Penis (tissue), 1 donor: ENCODE measurements around a stretch of chr5.

DNA sequence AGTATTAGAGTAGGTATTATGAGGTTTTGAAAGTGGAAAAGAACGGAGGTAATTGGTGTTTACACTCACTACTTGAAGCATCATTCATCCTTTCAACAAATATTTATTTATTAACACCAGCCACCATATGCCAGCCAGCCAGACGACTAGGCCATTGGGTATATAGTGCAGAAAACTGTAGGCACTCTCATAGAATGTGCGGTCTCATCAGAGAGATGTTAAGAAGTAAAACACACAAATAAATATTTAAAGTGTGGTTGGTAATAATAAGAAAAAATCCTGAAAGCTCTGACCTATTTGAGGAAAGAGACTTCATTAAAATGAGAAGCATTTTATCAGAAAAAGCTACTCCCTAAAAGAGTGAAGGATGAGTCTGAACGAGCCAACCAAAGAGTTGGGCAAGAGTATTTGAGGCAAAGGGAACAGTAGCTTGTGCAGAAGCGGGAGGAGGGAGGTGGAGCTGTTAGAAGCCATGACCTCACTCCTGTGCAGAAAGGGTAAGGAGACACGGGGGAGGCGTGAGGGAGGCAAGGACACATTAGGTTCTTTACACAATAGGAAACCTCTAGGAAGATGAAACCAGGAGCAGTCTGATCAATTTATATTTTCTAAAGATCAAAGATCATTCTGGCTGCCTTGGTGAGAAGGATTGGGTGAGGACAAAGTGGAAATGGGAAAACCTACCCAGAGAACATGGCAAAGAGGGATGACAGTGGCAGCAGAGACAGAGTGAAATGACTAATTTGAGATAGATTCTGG lies 29.4 kb downstream of the SH3RF2 start:
- PRO-cap = no peak

DNA sequence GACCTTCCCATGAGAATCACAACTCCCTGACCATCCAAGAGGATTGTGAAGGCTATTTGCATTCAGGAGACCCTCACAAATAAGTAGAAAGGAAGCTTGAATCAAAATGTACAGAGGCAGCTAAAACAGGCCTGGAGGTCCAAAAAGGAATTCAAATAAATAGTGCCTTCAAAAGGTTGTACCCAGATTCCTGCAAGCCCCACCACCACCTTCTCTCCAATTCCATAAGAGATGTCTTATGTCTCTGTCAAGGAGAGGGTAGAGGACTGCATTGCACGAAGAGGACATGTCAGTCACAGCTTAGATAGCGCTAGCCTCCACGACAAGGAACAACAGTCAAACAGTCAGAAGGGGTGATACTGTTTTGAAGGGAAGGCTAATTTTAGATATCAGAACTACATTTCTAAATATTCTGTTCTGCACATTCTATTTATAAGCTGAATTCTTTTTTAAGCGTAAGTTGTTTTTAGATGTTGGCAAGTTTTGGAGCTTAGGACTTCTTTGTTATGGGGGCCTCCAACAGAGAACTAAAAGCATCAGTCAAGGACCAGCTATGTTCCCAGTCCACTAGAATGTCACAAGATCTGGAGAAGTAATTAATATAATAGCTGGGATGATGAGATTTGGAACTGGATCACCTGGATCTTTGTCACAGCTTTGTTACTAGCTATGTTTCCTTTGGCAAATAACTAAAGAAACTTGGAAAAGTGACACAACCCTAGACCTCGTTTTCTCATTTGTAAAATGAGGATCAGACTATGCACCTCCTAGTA lies 34.1 kb downstream of the PLAC8L1 start:
- PRO-cap = no peak

DNA sequence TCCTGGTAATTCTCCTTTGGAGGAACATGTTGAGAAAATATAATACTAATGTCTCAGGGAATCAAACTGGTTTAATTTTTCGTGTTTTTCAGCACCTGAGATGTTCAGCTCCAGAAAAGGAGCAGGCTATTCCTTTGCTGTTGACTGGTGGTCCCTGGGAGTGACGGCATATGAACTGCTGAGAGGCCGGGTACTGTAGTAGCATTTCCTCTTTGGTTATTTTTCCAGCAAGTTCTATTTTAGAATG lies 126.5 kb downstream of the STK32A start:
- PRO-cap = no peak

- PRO-cap = no peak
Observed at GRCh38 chr5:147486847-147487541, 22.9 kb downstream of the DPYSL3 start.

- PRO-cap = bidirectional peak, plus-strand start at chr5:147509223, minus-strand start at chr5:147508949
Observed at GRCh38 chr5:147508822-147509759, 777 bp downstream of the DPYSL3 start.

DNA sequence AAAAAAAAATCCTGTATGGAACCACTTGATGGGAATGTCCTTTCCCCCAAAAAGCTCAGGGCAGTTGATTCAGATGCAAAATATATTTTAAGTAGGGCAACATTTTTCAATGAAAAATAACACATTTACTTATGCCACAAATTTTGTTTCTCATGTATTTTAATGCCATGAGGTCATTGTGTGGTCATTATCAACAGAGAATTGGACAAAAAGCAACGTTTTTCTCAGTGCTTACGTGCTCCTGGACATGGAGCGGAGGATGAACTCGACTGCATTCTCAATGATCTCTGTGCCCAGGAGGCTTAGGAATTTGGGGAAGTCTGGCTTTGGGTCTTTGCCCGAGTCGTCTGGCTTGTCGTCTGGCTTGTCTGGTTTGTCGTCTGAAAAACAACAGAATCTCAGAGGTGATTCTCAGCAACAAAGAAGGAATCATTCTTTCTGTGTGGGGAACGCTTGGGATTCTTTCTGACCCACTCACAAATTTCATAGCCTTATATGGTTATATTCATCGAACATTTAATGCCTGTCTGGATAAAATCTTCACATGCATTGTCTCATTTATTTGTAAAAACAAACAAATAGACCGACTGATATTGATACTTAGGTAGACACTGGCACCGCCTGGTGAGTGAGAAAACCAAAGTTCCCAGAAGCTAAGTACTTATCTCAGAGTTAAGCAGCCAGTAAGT lies 4.8 kb downstream of the C5orf46 start:
- PRO-cap = no peak

- PRO-cap = no peak
Observed at GRCh38 chr5:148086159-148086632, 22.4 kb downstream of the SPINK5 start.

GRCh38 chr5:148114310-148114602 lies 50.5 kb downstream of the SPINK5 start:
- PRO-cap = no peak

GRCh38 chr5:148147399-148147764 lies 21.0 kb upstream of the SPINK14 start:
- PRO-cap = no peak

- PRO-cap = no peak
Observed at GRCh38 chr5:148665268-148665705, 11.0 kb upstream of the HTR4 start.

DNA sequence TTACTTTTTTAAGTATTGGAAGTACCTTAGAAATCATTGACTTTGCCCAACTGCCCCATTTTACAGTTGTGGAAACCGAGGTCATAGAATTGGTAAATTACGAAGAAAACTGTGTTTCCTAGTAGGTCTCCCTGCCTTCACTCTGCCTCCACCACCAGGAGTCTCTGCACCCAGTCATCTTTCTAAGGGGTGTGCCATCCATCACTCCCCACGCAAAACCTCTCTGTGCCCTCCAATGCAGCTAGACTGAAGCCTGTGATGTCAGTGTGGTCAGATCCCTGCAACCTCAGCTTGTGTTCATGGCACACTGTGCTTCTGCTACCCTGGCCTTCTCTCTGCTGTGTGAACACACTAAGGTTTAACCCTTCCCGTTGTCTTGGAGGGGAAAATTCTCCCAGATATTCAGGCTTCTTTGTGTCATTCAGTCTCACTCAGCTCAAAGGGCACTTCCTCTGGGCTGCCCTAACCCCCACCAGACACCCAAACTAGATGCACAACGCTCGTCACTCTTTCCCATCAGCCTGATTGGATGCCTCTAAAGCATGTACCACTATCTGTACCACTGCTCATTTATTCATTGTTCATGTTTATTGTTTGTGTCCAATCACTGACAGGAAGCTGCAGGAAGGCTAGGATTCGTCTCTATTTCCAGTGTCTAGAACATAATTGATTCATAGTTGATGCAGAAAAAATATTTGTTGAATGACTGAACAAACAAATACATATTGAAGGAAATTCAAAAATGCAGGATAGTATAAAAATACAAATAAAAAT lies 18.4 kb downstream of the ADRB2 start:
- PRO-cap = no peak

GRCh38 chr5:148970265-148970572 lies 92.6 kb downstream of the SH3TC2 start:
- PRO-cap = no peak

GRCh38 chr5:148972785-148973625 lies 89.9 kb downstream of the SH3TC2 start:
- PRO-cap = bidirectional peak, plus-strand start at chr5:148973304, minus-strand start at chr5:148973117

GRCh38 chr5:149024415-149024689 lies 38.5 kb downstream of the SH3TC2 start:
- PRO-cap = no peak

DNA sequence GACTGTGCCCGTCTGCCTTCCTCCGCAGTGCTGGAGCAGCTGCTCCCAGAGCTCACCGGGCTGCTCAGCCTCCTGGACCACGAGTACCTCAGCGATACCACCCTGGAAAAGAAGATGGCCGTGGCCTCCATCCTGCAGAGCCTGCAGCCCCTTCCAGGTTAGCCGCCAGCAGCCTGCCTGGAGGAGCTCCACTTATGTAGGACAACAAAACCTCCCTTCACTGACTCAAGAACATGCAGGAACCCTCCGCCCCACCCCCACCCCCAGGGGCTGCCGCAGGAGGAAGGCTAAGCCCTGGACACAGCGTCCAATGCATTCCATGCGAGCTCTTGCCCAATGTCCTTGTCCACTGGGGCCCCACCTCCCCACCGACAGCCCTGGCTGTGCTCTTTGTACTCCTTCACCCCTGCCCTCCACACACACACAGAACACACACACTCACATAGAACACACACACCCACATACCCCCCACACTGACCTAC lies 27.9 kb downstream of the AFAP1L1 start:
- PRO-cap = no peak

DNA sequence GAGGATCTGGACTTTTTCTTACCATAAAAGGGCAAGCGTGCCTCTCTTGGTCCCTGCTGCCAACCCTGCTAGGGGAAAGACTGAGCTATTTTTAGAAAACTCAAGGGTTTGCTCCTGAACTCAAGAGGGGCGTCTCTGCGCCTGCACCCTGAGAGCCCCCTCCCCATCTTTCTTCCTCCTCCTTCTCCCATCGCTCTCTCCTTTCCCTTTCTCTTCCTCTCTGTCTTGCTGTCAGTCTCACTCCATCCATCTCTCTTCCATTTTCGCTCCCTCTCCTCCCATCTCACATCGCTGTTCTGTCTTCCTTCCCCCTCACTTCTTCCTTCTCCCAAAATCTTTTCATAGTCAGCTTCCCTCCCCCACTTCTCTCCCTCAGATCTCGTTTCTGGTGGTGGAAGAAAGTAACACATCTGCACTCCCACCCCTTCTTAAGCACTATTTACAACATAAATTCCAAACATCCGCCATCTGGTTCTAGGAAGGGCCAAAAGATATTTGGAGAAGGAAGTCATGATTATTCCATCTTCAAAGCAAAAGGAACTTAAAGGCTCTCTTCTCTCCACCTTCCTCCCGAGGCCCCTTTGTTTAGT lies 38.2 kb upstream of the IL17B start:
- PRO-cap = unidirectional peak, minus-strand start at position 298 of the sequence

DNA sequence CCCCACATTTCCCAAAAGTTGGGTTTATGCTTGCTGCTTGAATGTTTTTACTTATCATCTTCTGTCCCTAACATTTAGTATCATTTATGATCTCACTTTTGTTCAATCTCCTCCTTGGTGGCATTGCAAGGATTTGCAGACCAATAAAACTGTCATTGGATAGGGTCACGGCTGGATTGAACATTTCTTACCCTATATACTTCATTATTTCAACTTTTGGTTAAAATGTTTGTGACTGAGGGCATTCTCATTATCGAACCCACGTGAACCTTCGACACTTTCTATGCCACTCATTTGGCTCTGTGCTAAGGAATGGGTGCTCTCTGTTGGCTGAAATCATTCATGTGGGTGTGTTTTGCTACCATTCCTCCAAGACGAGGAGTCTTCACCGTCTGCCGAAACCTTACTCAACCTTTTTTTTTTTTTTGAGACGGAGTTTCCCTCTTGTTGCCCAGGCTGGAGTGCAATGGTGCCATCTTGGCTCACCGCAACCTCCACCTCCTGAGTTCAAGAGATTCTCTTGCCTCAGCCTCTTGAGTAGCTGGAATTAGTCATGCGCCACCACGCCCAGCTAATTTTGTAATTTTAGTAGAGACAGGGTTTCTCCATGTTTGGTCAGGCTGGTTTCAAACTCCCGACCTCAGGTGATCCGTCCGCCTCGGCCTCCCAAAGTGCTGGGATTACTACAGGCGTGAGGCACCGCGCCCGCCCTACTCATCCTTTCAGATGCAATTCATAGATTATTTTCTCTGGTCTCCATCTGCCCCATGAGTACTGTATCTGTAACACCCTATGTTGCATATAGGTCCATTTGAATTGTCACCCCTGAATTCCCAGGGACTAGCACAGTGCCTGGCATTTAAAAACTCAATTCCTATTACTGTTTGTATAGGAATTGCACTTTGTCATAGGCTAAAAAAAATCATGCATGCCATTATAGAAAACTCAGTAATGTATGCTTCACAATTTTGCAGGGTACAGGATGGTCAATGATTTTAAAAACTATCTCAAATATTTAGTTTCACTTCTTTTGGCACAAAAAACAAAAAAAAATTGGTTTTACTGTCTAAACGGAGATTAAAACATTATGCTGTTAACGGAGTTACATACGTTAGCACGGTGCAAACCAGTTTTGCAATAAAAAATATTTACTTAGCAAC lies 62.3 kb downstream of the CSNK1A1 start:
- PRO-cap = unidirectional peak, minus-strand start at position 506 of the sequence

DNA sequence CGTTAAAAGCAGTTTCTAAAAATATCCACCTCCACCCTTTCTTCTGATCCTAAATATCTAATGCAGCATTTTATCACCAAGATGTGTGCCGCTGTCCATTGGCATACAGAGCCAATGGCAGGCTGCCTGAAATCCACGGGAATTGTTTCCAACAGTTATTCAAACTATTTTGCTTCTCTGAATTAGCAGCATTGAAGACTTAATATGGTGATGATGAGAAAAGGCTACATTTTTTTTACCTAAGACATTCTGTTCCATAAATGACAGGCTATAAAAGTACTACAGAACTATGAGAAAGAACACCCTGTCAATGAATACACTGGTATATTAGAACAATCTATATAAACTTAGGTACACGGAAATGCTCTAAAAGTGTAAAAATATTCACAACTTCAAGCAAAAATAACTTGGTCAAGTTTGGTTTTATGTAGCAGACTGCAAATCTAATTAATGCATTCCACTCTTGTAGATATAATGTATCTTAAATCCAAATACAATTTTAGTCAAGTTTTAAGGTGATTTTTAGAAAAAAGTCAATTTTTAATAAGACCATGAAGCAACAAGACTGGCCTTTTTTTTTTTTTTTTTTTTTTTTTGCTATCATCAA lies 61.4 kb downstream of the CSNK1A1 start:
- PRO-cap = no peak

DNA sequence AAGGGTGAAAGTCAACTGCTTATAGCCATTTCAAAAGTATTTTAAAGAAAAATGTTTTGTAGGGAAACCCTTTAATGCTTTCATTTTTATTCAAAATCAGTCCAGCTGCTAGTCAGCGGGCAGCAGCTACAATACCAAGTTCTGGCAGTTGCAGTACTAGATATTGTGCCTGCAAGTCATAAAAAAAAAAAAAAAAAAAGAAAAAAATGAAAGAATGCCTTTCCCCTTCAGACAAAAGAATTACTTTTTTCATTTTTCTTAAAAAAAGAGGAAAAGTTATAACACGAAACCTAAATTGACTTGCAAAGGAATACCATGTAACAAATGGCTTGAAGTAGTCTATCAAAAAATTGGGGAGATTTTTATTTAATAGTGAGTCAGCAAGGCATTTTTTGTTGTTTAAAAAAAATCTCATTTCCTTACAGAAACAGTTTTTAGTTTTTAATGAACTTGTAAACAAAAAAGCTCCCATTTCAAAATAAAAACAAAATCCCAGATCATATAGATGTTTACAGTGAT lies 55.6 kb downstream of the CSNK1A1 start:
- PRO-cap = no peak

DNA sequence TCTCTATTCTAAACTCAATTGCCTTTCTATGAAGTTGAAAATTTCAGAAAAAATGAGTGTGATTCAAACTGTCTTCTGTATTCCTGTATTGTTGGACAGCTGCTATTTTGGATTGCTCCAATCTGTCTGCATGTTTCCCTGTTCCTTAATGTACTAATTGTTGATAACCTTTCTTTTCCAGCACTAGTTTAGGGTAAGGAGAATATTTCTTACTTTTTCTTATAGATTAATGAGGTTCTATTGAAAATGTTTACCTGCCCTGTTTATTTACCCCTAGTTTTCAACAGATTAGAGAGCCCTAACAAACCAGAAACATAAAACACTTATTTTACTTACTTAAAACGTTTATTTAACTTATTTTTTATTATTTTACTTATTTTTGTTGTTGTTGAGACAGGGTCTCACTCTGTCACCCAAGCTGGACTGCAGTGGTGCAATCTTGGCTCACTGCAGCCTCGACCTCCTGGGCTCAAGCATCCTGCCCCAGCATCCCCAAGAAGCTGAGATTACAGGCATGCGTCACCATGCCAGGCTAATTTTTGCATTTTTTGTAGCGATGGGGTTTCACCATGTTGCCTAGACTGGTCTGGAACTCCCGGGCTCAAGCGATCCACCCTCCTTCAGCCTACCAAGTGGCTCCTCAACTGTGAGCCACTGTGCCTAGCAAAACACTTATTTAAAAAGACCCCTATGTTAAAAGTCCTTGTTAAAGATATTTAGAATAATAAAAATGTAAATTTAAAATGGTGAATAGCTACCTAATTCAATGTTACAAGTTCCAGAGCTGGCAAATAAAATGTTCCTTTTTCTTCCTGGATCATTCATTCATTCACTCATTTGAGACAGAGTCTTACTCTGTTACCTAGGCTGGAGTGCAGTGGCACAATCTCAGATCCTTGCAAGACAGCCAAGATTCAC lies 42.4 kb downstream of the CSNK1A1 start:
- PRO-cap = no peak